Temporal lobe (tissue), 2 donors: Measurements from ENCODE around the genes EIF4B, MFSD5 and PCBP2.

- RAMPAGE, long total RNA, result no peak
Observed at GRCh38 chr12:52970115-52970702, 21.3 kb downstream of the KRT18 start.

DNA sequence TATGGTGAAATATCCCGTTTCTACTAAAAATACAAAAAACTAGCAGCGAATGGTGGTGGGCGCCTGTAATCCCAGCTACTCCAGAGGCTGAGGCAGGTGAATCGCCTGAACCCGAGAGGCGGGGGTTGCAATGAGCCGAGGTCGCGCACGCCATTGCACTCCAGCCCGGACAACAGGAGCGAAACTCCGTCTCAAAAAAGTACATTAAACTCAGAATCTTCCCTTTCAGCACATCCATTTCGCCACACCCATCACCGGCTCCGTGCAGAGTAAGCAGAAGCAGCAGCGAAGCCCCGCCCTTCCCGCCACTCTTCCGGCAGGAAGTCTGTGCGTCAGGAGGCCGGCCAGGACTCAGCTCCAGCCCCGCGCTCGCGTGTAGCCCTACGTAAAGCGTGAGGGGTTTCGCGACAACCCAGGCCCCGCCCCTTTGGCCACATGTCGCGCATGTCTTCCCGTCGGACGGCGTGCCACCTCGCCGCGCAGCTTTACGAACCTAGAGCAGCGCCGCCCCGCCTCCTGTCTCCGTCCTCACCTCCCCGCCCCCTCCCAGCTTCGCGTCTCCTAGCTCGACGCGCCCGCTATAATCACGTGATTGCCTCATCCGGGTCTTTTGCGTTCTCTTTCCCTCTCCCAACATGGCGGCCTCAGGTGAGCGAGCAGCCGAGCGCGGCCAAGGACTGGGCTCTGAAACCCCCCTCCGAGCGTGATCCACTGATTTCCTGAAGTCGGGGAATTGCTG lies at the start of gene EIF4B:
Gene EIF4B, plus strand, starts transcription at position 608 of the 739 bp plus-strand sequence.
- RAMPAGE, long total RNA, result start-site peak on the plus strand centred at position 625 of the sequence, 18 bp wide, 2,183 and 147 reads in 2 replicates

DNA sequence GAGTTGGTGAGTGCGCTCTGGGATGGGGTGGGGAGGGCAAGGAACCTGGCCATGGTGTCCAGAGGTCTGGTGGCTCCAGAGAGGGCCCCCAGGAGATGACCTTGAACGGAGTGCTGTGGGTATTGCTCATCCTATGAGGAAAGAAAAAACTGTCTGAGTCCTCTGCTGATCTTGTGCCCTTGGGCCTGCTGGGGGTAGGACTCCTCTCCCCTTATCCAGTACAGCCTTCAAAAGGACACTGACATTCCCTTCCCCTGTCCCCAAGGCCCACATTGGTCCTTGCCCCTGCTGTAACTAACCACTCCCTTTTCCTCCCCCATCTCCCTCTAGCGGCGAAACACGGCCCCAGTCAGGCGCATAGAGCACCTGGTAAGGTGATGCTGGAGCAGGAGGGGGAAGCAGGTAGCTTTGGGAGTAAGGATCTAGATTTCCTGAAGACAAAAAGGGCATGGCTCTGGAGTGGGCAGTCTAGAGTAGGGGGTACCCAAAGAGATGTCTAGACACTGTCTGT lies 3.6 kb downstream of the TNS2 start:
- RAMPAGE, long total RNA, result no peak

- RAMPAGE, long total RNA, result no peak
Observed at GRCh38 chr12:53058152-53058946, 8.5 kb downstream of the TNS2 start.

DNA sequence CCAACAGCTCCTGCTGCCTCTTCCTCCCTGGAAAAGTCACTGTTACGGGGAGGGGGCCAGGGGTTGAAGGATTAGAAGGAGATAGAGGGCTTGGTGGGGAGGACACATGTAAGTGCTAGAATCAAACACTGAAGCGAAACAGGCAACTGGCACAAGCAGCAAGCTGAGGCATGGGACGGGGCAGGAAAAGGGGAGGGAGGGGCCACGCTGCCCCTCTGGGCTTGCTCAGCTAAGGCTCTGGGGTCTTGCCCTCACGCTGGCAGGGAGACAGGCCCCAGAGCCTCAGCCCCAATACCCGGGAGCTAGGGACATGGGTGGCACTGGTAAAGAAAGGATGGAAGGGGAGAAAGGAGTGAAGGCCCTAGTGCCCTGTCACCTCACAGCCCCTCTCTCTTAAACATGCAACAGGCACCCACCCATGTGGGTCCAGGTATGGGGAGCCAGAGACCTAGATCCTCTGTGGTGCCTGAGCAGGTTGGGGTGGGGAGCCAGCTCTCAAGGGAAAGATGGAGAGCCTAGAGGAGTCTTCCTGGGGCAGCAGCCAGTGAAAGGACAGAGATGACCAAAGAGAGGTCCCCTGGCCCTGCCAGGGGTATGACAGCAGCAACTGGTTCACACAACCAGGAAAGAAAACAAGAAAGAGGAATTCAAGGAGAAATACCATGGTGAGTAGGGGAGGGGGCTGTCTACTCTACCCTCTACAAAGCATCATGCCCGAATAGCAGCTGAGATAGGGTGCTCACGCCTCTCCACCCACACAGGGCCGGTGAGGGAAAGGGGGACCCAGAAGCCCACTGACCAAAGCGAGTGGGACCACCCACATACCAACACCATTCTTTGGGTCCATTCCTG lies 14.2 kb downstream of the SPRYD3 start:
- RAMPAGE, long total RNA, result no peak

DNA sequence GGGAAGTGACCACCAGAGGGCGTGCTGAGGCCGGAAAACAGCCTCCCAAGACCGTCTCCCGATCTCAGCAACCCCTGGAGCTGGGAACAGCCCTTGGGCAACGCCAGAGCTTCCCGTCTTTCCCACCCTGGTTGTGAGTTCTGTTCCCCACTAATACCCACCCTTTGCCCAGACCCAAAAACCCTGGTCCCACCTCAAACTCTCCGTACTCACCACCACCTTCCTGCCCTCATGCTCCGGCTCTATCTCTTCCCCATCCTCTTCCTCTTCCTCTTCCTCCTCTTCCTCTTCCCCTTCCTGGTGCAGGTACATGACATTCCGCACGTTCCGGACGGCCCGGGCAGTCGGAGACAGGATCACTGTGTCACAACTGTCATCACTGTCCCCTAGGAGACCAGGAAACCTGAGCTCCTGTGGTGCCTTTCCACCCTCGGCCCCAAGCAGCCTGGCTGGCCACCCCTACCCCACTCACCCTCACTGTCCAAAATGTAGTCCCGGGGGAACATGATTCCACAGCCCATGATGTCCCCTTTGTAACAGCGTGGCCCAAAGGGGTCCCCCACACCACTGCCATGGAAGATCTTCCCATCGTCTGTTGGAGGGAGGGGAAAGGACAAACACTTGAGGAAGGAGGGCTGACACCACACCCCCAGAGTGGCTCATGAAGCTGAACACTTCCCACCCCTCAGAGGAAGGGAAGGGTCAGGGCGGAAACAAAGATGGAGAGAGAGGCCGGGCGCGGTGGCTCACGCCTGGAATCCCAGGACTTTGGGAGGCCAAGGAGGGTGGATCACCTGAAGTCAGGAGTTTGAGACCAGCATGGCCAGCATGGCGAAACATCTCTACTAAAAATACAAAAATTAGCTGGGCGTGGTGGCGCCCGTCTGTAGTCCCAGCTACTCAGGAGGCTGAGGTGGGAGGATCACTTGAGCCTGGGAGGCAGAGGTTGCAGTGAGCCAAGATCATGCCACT lies 12.8 kb downstream of the SPRYD3 start:
- RAMPAGE, long total RNA, result no peak

DNA sequence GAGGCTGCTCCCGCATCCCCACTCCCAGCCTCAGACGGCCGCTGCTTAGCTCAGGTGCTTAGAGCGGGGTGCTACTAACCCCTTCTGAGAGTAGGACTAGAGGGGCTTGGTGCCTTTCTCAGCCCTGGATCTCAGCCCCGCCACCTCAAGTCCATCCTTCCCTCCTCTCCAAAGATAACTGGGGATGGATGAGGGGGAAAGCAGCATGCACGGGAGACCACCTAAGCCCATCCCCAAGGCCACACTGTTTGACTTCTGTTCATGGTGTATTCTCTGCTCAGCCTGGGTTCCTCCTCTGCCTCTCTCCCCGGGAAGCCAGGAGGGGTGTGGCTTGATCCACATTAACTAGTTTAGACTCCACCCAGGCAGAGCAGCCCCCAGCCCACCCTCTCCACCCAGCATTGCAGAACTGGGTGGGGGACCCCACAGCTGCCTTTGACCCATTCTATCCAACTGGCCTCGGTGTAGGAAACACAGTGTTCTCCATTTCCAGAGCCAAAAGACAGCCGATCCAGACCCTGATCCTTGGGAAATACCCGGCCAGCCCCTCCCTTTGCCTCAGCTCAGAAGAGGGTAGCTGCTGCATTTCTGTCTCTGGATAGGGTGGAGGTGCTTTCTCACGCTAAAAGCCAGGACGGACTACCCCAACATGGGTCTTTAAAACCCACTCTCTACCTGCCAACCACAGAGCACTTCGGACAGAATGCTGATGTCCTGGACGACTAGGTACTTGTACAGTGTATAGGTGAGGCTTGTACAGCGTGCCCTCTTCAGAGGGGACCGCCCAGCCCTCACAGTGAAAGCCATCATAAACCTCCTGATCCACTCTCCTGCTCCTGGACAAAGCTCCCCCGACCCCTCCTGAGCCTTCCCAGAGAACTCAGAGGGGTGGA lies 9.5 kb downstream of the SPRYD3 start:
- RAMPAGE, long total RNA, result no peak

DNA sequence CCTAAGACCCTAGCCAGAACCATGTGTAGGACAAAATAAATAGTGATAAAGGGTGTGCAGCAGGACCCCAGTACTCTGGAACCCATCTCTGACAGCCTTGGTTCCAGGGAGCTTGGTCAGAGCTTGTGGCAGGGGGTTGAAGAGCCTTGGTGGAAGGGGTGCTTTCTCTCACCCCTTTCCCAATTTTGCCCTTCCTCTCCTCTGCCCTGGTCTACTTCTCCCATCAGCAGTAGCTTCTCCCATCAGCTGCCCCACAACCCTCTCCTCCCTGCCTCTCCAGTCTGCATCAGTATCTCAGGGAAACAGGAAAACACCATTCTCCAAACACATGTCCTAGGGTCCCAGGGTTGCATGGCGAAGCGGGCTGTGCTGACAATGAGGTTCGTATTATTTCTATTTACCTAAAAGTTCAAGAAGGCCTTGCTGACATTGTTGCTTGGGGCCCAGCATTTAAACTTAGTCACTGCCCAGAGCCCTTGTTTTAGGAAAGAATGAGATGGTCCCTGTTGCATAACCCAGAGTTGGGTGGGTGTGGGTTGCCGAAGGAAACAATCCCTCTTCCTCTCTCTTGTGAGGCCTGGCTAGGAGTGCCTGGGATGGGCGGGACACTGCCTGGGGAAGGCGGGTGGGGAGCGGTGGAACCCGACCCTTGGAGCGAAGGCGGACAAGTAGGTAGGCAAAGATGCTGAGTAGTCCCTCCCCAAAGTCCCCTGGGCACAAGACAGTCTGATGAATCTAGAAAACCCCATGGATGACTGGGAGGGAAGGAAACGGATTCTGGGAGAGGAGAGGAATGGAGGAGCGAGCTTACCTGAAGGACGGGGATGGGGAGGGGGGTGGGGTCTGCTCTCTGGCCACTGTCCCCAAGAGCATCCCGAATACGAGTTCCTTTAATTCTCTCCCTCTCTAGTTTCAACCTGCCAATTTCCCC lies 1.2 kb upstream of the IGFBP6 start:
- RAMPAGE, long total RNA, result no peak

DNA sequence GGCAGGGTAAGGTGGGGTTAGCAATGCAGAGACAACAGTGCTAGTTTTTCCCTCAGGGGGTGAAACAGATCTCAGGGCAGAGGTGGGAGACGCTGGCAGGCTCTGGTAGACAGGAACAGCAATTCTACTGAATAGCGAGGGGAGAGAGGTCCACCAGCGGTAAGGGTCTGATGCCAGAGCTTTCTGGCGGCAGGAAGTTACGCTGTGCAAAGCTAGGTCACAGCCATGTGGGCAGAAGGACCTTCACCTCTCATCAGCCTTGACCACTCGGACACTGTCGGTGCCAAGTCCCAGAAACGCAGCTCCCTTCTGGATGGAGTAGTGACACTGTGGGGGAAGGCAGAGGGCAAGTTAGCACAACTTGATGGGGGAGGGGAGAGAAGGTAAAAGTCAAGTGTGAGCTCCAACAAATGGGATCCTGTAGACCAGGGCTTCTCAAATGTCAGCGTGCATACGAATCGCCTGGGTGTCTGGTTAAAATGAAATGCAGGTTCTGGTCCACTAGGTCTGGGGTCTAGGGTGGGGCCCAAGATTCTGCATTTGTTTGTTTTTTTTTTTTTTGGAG lies 10.3 kb upstream of the ZNF740 start:
- RAMPAGE, long total RNA, result no peak

DNA sequence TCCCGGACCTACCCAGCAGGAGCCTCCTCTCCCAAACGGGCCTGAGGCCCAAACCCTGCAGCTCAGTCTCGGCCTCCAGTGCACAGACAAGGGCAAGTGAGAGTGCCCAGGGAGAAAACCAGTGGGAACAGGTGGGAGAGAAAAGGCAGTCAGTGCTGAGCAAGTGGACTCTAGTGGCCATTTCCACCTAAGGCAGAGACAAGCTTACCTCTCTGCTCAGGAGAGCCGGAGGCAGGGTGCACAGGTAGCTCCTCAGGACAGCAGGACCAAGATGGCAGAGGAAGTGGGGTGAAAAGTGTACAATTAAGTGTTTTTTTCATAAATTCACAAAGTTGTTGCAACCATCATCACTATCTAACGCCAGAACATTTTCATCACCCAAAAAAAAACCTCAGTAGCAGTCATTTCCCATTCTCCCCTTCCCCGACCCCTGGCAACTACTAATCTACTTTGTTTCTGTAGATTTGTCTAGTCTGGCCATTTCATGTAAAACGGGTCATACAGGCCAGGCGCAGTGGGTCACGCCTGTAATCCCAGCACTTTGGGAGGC lies 6.9 kb upstream of the ZNF740 start:
- RAMPAGE, long total RNA, result no peak

GRCh38 chr12:53179663-53180396 lies 692 bp upstream of the ZNF740 start:
- RAMPAGE, long total RNA, result no peak

DNA sequence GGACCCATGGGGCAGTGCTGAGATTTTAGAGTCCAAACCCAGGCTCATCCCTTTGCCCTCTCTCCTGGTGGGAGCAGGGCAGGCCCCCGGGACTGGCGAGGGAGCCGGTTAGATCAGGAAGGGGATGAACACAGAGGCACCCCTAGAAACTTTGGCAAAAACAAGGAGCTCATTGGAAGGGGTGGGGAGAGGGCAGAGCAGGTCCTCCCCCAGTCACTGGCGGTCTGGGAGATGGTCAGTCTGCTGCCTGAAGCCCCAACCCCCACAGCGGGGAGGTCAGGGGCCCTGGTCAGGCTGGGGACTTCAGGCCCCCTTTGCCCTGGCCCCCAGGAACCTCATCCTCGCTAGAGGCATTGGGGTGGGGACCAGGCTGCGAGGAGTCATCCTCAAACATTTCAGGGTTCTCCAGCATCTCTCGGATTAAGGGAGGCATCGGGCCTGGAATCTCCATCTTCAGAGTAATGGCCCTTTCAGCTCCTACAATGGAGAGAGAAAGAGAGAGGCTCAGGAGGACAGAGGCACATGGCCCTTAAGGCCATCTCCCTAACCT lies 4.4 kb upstream of the ITGB7 start:
- RAMPAGE, long total RNA, result no peak

DNA sequence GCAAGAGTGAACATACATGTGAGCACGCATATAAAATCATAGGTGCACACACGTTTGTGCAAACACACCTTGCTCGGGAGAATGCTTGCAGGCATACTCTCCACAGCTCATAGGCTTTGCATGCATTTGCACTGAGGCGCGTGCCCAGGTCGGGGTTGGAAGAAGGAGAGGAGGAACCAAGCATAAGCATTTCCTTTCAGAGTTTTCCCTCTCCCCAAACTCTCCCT lies 11.5 kb downstream of the RARG start:
- RAMPAGE, long total RNA, result no peak

DNA sequence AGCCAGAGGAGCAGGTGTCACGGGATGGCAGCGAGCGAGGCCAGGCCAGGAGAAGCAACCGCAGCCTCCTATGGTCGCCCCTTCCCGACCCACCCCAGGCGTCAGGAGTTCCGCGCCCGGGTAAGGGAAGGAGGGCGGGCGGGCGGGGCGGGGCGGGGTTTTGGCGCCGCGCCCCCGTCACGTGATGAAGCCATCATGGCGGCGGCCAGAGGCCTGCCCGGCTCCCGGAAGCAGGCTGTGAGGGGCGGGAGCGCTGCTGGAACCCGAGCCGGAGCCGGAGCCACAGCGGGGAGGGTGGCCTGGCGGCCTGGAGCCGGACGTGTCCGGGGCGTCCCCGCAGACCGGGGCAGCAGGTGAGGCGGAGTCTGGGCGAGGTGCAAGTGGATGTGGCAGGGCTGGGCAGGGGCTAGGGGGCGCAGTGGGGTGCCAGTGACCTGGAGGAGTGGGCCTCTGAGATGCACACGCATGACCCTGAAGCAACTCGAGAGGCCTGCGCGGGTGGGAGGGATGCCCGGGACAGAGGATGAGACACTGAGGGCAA lies at the start of gene MFSD5:
Gene MFSD5, plus strand, starts transcription at position 180 of the 541 bp plus-strand sequence.
- RAMPAGE, long total RNA, result no peak

DNA sequence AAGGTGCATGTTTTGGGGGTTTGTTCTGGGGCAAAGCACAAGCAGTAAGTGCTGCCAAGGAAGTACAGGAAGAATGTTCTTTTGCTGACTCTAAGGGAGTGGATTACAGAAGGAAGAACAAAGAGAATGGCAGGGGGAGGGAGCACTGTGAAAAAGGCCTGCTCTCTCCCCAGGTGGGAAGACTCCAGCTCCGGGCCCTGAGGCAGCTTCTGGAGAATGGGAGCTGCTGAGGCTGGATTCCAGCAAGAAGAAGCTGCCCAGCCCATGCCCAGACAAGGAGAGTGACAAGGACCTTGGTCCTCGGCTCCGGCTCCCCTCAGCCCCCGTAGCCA lies 7.0 kb upstream of the PFDN5 start:
- RAMPAGE, long total RNA, result no peak

DNA sequence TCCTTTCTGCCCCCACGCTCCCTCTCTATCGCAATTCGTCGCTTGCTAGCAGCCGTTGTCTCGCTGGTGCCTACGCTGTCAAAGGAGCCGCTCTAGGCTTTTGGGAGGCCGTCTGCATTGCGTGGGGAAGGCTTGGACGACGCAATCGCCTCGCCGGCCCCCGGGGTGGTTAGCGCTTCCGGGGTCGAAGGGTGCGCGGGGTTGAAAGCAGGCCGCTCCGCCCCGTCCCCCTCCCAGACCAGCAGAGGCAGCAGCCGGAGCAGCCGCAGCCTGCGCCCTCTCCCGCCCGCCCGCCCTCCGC lies at the start of gene PCBP2:
Gene PCBP2, plus strand, starts transcription at position 233 of the 301 bp plus-strand sequence.
- RAMPAGE, long total RNA, result no peak

- RAMPAGE, long total RNA, result no peak
Observed at GRCh38 chr12:53452171-53453097, 532 bp downstream of the PCBP2 start.

DNA sequence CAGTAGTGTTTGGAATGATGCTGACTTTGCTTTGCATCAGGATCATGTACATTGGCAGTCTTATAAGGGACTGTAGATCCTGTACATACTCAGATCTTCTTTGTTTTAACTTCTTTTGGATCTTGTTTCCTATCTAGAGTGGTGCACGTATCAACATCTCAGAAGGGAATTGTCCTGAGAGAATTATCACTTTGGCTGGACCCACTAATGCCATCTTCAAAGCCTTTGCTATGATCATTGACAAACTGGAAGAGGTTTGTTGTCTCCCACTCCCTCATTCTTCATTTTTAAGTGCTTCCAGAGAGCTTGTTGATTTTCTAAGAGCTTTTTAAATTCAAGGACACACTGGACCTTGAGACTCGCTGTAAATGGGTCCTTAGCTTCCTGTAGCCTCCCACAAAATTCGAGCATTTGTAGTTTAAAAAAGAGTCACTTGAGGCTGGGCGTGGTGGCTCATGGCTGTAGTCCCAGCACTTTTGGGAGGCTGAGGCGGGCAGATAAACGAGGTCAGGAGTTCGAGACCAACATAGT lies 3.9 kb downstream of the PCBP2 start:
- RAMPAGE, long total RNA, result no peak

GRCh38 chr12:53483405-53484150 lies 15.7 kb downstream of the MAP3K12 start:
- RAMPAGE, long total RNA, result no peak

DNA sequence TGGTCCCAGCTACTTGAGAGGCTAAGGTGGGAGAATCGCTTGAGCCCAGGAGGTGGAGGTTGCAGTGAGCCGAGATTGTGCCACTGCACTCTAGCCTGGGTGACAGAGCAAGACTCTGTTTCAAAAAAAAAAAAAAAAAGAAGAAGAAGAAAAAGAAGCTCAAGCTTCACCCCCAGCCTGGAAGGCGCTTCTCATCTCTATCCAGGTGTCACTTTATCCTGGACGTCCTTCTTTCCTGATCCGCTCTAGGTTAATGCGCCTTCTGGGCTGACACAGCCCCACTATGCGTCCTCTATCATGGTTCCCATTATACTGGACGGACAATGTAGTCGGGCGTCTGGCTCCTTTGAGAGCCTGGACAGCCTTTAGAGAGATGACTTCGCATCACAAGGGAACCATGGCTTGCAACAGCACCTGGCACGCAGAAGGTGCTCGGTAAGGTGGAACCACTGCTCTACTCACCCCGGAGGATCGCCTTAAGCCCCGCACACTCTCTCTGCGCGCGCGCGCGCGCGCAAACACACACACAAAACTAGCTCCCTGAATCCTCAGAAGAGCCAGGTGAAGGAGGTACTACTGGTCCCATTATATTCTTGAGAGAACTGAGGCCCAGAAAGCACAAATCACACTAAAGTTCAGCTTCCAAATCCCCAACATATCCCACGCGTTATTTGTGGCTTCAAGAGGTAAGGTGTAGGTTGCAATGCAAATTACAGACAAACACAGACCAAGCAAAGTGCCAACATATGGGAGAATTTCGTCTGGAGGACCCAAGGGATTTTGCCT lies 7.1 kb downstream of the MAP3K12 start:
- RAMPAGE, long total RNA, result no peak